Measurements from ENCODE around the genes KIF4A, ZMYM3, TAF1 and CHIC1.

DNA sequence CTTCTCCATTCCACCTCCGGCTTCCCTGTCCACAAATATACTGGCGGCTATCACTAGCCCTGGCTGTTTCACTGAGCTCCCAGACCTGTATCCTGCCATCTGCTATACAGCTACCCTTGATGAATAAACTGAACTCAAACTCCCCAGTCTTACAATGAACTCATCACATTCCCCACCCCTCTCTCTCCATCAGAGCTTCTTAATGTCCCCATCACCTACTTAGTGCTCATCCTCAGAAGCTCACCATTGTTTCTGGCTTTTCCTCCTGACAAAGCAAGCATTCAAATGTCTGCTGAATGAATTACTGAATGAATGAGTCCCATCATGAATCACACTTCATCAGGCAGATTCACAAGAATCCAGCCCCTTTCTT, 5.7 kb upstream of the DGAT2L6 start:
- PRO-cap, 3 experiments = no peak in any of the 3 experiments
- RAMPAGE, long total RNA, 2 experiments = no peak in any of the 2 experiments
- RRBS = no CpG with 5 or more reads among the region's 2 CpGs

GRCh38 chrX:70289776-70290916, at the start of gene KIF4A:
TSS of gene KIF4A (plus strand) at chrX:70290104.
- PRO-cap, 3 experiments = peak in 3 of 3 experiments; most common plus-strand start chrX:70290000 (in 1); most common minus-strand start chrX:70289910 (in 3)
- RAMPAGE, long total RNA, 2 experiments = no peak in any of the 2 experiments
- RRBS = under 1% methylated on average over 17 of the region's 67 CpGs

DNA sequence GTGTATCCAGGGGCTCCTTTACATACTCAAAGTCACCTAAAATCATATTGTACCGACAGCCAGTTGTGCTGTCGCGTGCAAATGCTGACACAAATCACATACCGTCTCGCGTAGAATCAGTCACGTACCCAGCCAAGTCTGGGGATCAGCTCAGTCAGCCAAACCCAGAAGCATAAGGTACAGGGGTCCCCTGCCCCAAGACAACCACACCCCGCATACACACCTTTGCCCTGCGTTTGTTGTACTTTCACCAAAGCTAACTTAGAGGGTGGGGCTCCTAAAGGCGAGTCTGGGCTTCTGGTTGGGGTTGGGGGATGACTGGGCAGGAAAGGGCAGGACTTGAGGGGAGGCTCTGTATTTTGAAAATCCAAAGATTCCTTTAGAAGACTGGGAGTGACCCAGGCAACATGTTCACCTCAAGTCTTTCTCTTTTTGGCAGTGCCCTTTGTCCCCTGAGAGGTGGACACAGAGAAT, 845 bp downstream of the GDPD2 start:
- PRO-cap, 3 experiments = no peak in any of the 3 experiments
- RAMPAGE, long total RNA, 2 experiments = no peak in any of the 2 experiments
- RRBS = no CpG with 5 or more reads among the region's 10 CpGs

DNA sequence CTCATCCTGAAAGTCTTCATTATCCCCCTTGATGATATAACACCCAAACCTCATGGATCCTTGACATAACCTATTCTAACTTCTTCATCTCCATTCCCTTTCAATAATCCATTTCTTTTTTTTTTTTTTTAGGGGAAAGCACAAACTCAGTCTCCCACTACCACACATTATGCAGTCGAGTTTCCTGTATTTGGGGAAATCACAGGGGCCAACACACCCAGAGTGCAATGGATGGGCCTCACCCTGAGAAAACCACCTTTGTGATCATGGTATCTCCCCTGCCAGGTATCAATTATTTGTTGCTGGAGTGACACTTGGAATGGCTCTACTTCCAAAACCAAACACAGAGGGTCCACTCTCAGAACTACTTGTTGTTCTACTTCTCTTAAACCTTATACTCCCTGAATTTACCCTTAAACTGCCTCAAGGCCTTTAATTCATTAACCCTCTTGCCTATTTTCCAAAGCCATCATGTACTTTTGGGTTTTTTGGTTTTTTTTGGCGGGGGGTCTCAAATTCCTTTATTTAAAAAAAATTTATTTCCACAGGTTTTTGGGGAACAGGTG, 47.9 kb downstream of the SNX12 start:
- PRO-cap, 3 experiments = peak in 1 of 3 experiments; most common minus-strand start position 289 of the sequence (in 1)
- RAMPAGE, long total RNA, 2 experiments = no peak in any of the 2 experiments
- RRBS = no CpG with 5 or more reads among the region's 2 CpGs

GRCh38 chrX:71053121-71053720, 14.9 kb downstream of the SNX12 start:
- PRO-cap, 3 experiments = peak in 1 of 3 experiments; most common minus-strand start chrX:71053331 (in 1)
- RAMPAGE, long total RNA, 2 experiments = no peak in any of the 2 experiments
- RRBS = 19% methylated on average over 5 of the region's 25 CpGs

GRCh38 chrX:71099786-71100312, 4.2 kb downstream of the FOXO4 start:
- PRO-cap, 3 experiments = no peak in any of the 3 experiments
- RAMPAGE, long total RNA, 2 experiments = no peak in any of the 2 experiments
- RRBS = no CpG with 5 or more reads among the region's 10 CpGs

- PRO-cap, 3 experiments = no peak in any of the 3 experiments
- RAMPAGE, long total RNA, 2 experiments = no peak in any of the 2 experiments
- RRBS = no CpG with 5 or more reads among the region's 8 CpGs
Observed at GRCh38 chrX:71108717-71109439, 2.3 kb upstream of the CXorf65 start.

GRCh38 chrX:71164129-71164583, 19.5 kb downstream of the NLGN3 start:
- PRO-cap, 3 experiments = peak in 2 of 3 experiments; most common minus-strand start chrX:71164429 (in 2)
- RAMPAGE, long total RNA, 2 experiments = no peak in any of the 2 experiments
- RRBS = 96% methylated on average over 4 of the region's 11 CpGs

- PRO-cap, 3 experiments = no peak in any of the 3 experiments
- RAMPAGE, long total RNA, 2 experiments = no peak in any of the 2 experiments
- RRBS = no CpG with 5 or more reads among the region's 12 CpGs
Observed at GRCh38 chrX:71171193-71171953, 26.7 kb downstream of the NLGN3 start.

- PRO-cap, 3 experiments = peak in 3 of 3 experiments; most common plus-strand start chrX:71254288 (in 3); most common minus-strand start chrX:71254113 (in 3)
- RAMPAGE, long total RNA, 2 experiments = start-site peak on the minus strand in 2 of 2 experiments, at chrX:71254084-71254187 at its widest, 293 to 405 reads per replicate
- RRBS = 2% methylated on average over 8 of the region's 56 CpGs
Observed at GRCh38 chrX:71253606-71254448, at the start of gene ZMYM3. TSS of gene ZMYM3 (minus strand) at chrX:71254140.

DNA sequence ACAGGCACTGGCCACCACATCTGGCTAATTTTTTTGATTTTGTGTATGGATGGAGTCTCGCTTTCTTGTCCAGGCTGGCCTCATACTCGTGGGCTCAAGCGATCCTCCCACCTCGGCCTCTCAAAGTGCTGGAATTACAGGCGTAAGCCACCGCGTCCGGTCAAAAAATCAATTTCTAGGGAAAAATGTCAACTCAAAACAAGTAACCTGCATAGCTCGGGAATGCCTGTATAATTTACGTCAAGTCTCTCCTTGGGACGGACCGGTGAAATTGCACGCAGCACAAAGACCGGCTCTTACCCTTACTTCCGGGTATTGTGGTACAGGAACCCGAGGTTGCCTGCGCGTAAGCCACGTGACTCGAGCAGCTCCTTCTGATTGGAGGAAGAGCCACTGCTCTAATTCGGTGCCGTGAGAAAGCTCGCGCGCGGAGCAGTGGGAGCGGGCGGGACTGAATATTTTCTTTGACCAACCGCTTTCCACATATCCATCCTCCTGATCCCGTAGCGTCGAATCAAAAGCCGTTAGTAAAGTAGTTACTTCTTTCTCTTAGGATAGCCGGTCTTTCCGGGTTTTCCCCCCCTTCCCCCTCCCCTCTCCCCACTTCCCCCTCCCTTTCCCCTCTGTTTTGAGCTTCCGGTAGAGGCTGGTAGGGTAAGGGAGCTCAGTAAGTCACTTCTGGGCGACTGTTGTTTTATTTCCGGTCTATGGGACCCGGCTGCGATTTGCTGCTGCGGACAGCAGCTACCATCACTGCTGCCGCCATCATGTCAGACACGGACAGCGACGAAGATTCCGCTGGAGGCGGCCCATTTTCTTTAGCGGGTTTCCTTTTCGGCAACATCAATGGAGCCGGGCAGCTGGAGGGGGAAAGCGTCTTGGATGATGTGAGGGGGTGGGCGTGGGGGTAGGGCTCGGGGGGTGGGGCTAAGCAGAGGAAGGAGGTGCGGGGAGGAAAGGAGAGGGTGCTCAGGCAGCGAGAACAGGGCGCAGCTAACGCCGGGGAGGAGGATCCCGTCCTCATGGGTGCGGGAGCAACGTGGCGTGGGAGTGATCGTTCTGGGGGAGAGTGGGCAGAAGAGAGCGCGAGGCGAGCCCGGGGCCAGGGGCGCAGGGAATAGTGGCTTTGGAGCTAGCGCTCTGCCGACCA, at the start of gene TAF1:
Gene TAF1, plus strand, starts transcription at position 750 of the 1,150 bp plus-strand sequence.
- PRO-cap, 3 experiments = peak in 3 of 3 experiments; most common plus-strand start position 642 of the sequence (in 3); most common minus-strand start position 298 of the sequence (in 2)
- RAMPAGE, long total RNA, 2 experiments = start-site peak on the plus strand in 2 of 2 experiments, centred at positions 426 to 949 of the sequence, 18 to 286 reads per replicate; start-site peak on the minus strand in 1 of 2 experiments, centred at position 308 of the sequence, 6 reads per replicate
- RRBS = 2% methylated on average over 12 of the region's 70 CpGs

DNA sequence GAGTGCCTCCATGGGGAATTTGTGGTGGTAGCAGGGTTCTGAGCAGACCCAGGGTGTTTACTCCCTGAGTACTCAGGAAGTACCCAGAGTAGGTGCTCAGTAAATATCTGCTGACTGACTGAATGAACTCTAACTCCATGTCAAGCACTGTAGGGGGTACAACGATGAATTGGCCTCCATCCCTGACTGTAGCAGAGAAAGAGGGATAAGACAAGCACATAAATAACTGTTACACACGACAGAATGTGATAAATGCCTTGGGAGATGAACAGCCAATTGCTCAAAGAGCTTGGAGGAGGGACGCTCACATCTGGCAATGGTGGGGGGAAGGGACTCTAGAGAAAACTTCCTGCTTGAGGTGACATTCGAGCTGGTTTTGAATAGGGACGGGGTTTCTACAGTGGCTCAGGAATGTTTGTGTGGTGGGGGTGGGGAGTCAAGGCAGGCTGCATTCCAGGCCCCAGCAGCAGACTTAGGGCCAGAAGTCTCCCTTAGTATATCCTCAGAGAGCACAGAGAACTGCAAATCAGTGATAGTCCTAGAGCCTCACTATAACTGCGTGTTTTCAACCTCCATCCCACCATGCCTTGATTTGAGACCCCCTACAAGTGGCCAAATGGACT, 47.1 kb downstream of the NHSL2 start:
- PRO-cap, 3 experiments = no peak in any of the 3 experiments
- RAMPAGE, long total RNA, 2 experiments = no peak in any of the 2 experiments
- RRBS = no CpG with 5 or more reads among the region's 6 CpGs

DNA sequence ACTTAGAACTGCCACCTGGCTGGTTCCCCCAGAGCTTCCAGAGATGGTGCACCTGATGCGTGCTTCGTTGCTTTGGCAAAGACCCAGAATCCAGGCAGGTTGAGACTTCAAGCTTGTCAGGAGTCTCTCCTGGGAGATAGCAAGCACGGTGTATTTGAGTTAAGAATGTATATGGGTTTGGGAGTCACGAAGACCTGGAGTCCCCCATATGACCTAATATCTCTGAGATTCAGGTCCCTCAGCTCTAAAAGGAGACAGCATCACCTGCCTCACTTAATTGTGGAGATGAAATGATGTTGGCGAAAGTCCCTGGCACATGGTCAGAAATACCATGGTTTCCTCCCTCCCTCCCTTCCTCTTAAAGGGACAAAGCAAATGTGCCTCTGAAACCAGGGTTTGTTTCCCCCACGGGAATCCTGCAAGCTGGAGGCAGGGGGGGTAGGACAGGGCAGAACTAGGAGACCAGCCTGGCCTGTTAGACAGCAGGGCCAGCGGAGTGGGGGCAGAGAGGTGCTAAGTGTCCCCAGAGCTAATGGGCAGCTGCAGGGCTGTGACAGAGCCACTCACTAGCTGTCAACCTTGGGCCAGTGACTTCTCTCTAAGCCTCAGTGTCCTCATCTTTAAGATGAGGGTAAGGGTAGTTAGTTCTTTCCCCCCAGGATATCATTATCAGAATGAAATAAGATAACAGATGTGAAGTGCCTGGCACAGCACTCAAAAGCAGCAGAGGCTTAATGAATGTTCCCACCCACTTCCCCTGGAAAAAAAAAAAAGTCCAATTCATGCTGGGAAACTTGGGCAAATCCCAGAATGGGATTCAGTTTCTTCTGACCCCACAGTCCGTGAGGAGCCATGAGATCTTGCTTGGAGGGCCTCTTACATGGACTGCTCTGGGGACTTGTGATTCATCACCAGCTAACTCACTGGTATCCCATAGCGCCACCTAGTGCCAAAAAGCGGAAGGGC, 55.5 kb upstream of the PIN4 start:
- PRO-cap, 3 experiments = no peak in any of the 3 experiments
- RAMPAGE, long total RNA, 2 experiments = no peak in any of the 2 experiments
- RRBS = no CpG with 5 or more reads among the region's 10 CpGs

DNA sequence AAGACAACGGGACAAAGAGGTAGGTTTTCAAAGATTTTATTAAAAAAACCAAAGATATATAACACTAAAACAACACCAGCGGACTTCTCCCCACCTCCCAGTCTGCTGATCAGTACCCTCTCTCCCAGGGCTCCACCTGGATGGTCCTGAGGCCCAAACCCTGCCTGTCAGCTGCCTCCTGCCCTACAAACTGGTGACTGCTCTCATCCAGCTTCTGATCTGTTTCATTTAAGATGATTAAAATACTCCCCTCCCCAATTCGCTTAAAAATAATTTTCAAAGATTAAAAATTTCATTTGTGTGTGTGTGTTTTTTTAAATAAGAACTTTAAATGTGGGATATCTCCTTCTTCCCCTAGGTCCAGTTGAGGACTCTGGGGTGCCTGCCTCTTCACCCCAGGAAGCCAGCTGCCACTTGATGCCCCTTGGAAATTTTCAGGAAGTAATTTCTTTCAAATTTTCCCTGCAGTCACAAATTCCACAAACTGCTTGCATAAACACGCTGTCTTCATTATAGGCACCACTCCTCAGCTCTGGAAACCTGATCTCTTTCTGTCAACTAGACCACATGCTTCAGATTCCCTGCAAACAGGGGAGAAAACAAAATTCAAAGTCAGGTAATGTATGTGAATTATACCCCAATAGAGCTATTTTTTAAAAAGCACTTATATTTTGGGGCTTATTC, 23.9 kb upstream of the CITED1 start:
- PRO-cap, 3 experiments = no peak in any of the 3 experiments
- RAMPAGE, long total RNA, 2 experiments = no peak in any of the 2 experiments
- RRBS = no CpG with 5 or more reads among the region's 4 CpGs

- PRO-cap, 3 experiments = no peak in any of the 3 experiments
- RAMPAGE, long total RNA, 2 experiments = start-site peak on the minus strand in 1 of 2 experiments, at chrX:72337927-72338327 at its widest, 22 reads per replicate
- RRBS = no CpG with 5 or more reads among the region's 4 CpGs
Observed at GRCh38 chrX:72337921-72338442, 32.3 kb upstream of the CITED1 start.

GRCh38 chrX:72344613-72345153, 39.0 kb upstream of the CITED1 start:
- PRO-cap, 3 experiments = no peak in any of the 3 experiments
- RAMPAGE, long total RNA, 2 experiments = no peak in any of the 2 experiments
- RRBS = no CpG with 5 or more reads among the region's 3 CpGs

DNA sequence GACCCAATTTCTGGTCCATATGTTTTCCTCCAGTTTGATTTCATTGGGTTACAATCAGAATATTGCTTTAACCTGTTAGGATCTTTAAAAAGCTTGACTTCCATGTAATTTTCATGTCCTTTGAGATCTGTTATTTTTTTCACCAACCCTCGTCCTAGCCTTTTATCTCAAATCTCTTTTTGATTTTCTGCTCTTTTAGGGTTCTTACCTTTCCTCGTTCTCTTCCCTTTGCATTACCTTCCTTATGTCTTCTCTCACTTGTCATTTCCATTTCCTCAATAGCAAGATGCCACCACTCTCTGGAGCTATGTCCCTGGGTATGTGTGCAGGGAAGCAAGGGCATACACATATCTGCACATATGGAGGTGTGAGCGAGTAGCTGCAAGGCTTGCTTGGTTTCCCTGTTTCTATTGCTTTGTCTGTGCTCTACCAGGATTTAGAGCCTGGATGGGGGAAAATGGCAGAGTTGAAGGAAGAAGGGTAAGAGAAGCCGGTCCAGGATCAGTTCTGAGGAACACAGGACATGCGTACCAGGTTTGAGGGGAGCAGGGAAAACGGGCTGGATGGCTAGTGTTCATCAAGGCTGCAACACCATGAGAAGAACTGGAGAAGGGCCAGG, 43.9 kb upstream of the CITED1 start:
- PRO-cap, 3 experiments = no peak in any of the 3 experiments
- RAMPAGE, long total RNA, 2 experiments = start-site peak on the minus strand in 1 of 2 experiments, centred at position 223 of the sequence, 8 reads per replicate
- RRBS = no CpG with 5 or more reads among the region's 6 CpGs

DNA sequence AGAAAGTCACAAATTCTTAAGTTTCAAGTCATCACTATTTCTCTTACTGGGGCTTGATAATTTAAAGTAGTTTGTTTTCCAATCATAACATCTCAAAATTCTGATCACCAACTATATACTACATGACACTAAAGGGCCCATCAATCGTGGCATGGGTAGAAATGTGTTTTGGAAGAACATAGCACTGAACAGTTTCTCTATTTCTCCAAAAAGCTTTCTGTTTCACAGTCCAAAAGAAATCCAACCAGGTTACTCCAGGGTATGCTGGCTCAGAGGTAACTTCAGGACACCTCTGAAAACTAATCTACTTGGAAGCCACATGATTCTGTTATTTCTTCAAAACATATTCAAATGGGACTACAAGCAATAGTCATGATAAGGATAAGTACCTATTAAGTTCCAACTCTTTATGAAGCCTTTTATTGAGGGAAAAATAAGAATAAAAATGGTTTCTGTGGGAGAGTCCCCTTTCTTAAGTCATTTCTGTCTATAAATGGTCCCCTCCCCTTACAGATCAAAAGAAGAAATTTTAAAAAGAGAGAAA, 8.3 kb downstream of the PHKA1 start:
- PRO-cap, 3 experiments = peak in 1 of 3 experiments; most common plus-strand start position 366 of the sequence (in 1)
- RAMPAGE, long total RNA, 2 experiments = no peak in any of the 2 experiments
- RRBS = no CpG with 5 or more reads among the region's 1 CpG

DNA sequence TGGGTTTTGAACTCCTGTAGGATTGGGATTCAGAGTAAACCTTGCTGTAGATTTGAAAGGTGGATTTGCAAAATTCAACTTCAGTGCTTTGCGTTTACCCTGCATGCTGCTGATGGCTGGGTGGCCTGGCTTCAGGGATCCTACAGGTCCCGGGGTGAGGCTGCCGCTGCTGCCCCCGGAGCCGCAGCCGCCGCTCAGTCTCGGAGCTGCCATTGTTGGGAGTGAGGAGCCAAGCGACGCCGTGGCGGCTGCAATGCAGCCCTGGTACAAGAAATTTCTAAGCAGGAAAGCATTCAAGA, 37.1 kb upstream of the CHIC1 start:
- PRO-cap, 3 experiments = no peak in any of the 3 experiments
- RAMPAGE, long total RNA, 2 experiments = no peak in any of the 2 experiments
- RRBS = no CpG with 5 or more reads among the region's 12 CpGs

GRCh38 chrX:73562964-73563981, at the start of gene CHIC1:
TSS of gene CHIC1 (plus strand) at chrX:73563197.
- PRO-cap, 3 experiments = peak in 3 of 3 experiments; most common plus-strand start chrX:73563169 (in 2); most common minus-strand start chrX:73563031 (in 3)
- RAMPAGE, long total RNA, 2 experiments = start-site peak on the plus strand in 1 of 2 experiments, at chrX:73563126-73563287 at its widest, 47 to 235 reads per replicate
- RRBS = no CpG with 5 or more reads among the region's 54 CpGs

All from testis (tissue), 5 donors.